Neuron (in vitro differentiated cells): ENCODE measurements around the genes C1orf232, RPS6KA1 and PIGV.

GRCh38 chr1:26154632-26155285 is 4.1 kb upstream of the FAM110D start:
- PRO-cap = unidirectional peak, plus-strand start at chr1:26154932

GRCh38 chr1:26161119-26162441 is 2.7 kb downstream of the FAM110D start:
- PRO-cap = bidirectional peak, plus-strand start at chr1:26161322, minus-strand start at chr1:26161262; bidirectional peak, plus-strand start at chr1:26161557, minus-strand start at chr1:26161550; bidirectional peak, plus-strand start at chr1:26161794, minus-strand start at chr1:26161922; unidirectional peak, minus-strand start at chr1:26162225

DNA sequence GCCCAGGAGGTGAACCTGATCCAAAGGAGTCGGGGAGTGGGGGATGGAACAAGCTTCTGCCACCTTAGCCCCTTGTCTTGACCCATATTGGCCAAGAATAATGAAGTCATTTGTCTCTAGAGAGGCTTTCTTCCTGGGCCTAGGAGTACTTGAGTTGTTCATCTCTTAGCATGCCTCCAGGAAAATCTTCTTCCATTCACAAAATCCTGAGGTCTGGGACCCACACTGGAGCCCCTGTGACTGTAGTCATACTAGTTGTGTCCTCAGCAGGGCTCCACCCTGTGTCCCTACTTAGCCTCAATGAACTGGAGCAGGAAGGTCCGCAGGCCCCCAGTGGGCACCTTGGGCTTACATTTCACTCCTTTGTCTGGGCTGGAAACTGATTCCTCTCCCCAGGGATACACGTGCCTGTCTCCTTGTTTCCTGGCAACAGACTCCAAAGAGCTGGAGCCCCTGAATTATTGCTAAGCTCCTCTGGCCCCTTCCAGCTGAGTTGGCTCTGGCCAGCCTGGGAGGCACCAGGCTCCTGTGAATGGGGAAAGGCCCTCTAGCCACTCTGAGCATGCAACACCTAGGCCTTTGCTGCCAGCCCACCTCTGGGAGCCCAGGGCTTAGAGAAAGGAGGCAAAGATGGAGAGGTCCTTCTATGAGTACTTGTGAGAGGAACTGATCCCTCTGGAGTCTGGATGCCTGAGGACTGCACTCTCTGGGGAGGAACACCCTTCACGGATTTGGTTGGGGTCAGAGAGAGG is at the start of gene C1orf232:
Gene C1orf232, minus strand, starts transcription at position 307 of the 752 bp plus-strand sequence.
- PRO-cap = no peak

DNA sequence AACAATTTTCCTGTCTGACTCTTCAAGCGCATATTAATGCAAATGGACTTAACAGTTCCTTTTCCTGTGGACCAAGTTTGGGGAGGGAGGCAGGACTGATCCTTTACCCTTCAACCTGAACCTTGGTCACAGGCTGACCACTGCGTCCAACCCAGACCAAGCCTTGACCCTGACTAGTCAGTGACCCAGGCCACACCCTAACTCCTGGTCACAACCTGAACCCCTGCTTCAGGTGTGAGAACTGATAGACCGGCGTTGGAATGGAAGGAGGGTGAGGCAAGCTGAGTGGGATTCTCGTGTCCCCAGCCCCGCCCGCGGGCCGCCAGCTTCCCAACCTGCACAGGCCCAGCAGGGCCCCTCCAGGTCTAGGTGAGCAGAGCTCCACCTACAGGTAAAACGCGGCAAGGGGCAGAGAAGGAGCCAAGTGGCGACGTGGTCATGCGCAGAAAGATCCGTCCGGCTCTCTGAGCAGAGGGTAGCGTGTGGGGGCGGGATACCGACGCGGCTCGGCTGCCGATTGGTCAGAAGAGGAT is 372 bp upstream of the CEP85 start:
- PRO-cap = bidirectional peak, plus-strand start outside the sequence, minus-strand start at position 359 of the sequence

DNA sequence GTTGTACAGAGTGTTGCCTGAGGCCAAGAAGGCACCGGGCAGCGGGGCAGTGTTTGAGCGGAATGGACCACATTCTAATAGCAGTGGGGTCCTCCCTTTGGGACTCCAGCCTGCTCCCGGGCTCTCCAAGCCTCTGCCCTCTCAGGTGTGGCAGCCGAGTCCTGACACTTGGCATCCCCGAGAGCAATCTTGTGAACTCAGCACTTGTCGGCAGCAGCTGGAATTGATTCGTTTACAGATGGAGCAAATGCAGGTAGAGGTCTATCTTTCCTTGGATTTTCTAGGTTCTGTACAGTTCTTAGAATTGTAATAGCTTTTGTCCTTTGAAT is 21.6 kb downstream of the CEP85 start:
- PRO-cap = no peak

DNA sequence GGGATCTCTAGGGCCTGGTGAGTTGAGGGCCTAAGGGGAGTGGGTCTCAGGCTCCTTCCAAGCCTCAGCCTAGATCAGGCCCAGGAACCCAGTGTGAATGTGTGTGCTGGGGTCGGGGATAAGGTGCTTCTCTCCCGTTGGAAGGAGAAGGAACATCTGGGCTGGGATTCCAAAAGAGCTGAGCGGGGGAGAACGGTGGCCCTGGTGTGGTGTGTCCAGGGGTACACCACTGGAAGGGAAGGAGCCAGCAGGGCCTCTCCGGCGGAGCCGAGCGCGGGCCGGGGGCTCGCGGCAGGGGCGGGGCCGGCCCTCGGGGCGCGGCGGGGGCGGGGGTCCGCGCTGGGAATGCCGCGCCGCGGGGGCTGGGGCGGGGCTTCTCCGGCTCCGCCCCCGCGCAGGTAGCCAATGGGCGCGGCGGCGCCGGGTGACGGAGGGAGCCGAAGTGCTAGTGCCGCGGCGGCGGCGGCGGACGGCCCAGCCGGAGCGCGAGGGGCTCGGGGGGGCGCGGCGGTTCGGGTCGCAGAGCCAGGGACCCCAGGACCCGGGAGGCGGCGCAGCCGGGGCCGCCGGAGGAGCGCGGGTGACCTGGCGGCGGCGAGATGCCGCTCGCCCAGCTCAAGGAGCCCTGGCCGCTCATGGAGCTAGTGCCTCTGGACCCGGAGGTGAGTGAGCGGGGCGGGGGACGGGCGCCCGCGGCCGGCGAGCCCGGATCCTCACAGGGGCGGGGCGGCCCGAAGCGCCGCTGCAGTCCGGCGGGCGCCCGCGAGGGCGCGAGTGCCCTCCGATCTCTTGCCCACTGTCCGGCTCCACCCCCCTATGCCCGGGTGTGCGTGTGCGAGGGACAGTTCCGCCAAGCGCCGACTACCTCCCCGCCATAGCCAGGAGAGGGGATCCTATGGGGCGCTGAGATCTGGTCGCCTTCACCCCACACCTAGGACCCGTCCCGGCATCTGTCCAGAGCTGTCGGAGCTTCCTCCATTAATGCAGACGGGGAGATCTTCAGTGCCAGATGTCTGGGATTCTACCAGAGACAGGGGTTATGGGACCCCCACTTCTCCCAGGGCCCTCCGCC is at the start of gene RPS6KA1:
Gene RPS6KA1, plus strand, starts transcription at position 440 of the 1,072 bp plus-strand sequence.
- PRO-cap = bidirectional peak, plus-strand start at position 440 of the sequence, minus-strand start at position 287 of the sequence; bidirectional peak, plus-strand start at position 745 of the sequence, minus-strand start at position 649 of the sequence

DNA sequence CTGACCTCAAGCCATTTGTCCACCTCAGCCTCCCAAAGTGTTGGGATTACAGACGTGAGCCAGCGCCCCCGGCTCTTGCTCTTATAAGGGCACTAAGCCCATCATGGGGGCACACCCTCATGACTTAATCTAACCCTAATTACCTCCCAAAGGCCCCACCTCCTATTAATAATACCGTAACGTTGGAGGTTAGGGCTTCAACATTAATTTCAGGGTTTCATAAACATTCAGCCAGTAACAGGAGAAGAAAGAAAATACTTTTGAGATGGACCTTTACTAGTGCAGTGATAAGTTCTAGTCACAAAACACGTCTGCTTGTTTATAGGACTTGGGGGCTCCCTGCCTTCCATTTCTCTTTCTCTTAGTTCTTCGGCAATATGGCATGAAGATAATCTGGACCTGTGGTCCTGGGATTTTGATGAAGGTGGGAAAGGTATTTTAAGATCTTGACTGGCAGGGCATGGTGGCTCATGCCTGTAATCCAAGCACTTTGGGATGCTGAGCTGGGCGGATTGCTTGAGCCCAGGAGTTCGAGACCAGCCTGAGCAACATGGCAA is 15.6 kb downstream of the ARID1A start:
- PRO-cap = no peak

DNA sequence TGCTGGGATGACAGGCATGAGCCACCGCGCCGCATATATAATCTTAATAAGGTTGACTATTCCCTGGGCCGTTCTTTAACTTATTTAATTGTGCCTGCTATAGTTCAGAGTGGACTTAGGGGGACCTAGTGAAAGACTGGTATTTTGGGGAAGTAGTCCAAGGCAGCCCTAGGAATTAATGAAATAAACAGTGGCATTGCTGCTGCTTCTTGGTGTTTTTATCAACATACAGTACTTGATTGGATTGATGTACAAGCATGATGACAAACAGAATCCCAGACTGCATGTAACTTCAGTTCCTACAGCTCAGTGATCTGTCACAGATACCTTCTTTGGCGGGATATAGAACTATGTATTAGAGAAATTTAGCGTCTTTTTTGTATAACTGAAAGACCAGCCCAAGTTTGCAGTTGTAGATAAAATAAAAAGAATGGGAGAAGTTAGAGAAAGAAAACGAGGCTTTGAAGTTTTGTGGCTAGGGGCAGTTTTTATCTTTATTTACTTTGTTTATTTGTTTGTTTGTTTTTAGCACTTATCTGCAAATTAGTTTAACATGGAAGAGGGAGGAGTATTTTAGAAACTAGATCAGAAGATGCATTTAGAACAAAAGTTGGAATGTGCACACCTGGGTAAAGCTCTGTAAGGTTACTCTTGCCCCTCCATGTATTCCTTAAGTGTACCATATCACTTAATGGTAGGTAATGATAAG is 19.0 kb downstream of the ARID1A start:
- PRO-cap = no peak

- PRO-cap = no peak
Measured at GRCh38 chr1:26740506-26741528, 45.0 kb downstream of the ARID1A start.

GRCh38 chr1:26766014-26766706 is 21.6 kb upstream of the PIGV start:
- PRO-cap = no peak

GRCh38 chr1:26771755-26772686 is 15.7 kb upstream of the PIGV start:
- PRO-cap = no peak

- PRO-cap = bidirectional peak, plus-strand start at chr1:26787952, minus-strand start at chr1:26787872; bidirectional peak, plus-strand start at chr1:26788476, minus-strand start at chr1:26788483
Measured at GRCh38 chr1:26787830-26789009, at the start of gene PIGV. TSS of gene PIGV (plus strand) at chr1:26787950.

GRCh38 chr1:26832285-26832976 is 5.9 kb downstream of the ZDHHC18 start:
- PRO-cap = no peak

- PRO-cap = bidirectional peak, plus-strand start at chr1:26856497, minus-strand start at chr1:26856277; bidirectional peak, plus-strand start at chr1:26856828, minus-strand start at chr1:26856695
Measured at GRCh38 chr1:26856121-26856945, 6.6 kb upstream of the SFN start.

DNA sequence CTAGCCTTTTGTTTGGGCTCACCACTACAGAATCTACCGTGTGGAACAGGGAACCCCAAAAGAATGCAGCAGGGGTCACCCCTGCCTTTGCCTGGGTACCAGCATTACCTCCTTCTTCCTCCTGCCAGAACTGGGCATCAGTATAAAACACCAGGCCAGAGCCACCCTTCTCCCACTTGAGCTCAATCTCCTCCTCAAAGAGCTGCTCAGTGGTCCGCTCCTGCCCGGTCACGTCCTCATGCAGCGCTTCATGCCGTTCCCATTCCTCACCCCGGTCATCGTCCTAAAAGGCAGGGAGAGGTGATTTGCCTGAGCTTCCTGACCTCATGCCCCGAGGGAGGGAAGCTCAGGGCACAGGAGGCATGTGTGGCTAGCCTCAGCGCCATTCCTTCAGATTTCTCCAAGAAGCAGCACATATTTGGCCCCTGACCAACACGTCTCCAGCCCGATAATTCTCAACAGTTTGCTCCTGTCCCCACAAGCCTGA is 4.1 kb upstream of the GPN2 start:
- PRO-cap = no peak

- PRO-cap = no peak
Measured at GRCh38 chr1:26913274-26913743, 466 bp downstream of the NR0B2 start.

DNA sequence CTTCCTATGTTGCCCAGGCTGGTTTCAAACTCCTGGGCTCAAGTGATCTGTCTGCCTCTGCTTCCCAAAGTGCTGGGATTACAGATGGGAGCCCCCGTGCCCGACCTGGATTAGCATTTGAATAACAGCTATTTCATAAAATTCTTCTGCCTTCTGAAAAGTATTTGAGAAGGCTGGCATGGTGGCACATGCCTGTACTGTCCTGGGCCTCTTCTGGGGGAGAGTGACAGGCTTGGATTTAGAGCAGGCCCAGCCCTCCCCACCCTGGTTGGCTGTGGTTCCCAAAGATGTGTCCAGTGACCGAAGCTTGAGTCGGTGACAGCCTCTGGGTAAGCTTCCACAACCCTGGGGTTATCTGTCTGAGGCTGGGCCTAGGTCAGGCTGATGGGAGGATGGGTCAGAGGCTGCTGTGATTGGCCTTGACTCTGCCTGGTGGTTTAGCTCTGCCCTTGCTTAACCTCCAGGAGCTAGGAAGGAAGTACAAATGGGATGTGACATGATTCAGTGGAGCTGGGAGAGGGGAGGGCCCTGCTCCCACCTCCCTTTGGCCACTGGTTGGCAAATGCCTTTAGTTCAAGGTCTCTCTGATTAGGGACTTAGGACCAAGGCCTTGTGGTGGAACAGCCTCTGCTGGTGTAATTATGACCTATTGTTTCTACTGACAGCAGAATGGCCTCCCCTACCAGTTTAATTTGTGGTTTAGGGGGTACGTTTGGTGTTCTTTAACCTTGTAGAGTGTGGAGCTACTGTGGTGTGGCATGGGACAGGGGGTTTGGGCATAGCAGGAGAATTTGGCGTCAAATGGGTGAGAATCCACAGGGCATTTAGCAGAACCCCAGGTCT is 16.5 kb downstream of the NUDC start:
- PRO-cap = no peak

DNA sequence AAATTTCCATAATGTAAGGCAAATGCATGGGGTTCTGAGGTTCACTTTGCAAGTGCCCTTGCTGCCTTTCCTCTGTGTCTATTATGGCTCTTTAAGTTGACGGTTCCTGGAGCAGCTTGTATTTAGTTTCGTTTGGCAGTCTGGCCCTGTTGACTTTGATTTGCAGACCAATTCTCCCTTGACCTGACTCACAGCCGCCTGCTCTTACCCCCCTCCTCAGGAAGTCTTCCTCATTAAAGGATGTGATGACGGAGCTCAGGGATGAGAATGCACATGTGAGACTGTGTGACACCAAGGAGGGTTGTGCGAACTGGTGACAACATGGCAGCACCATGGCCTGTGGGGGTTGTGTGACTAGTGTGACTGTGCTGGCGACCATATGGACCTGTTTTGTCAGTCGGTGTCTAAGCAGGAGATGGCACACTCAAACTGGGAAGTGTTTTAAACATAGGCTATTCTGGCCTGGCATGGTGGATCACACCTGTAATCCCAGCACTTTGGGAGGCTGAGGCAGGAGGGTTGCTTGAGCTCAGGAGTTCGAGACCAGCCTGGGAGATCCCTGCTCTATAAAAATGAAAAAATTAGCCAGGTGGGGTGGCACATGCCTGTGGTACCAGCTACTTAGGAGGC is 7.3 kb downstream of the TRNP1 start:
- PRO-cap = no peak

DNA sequence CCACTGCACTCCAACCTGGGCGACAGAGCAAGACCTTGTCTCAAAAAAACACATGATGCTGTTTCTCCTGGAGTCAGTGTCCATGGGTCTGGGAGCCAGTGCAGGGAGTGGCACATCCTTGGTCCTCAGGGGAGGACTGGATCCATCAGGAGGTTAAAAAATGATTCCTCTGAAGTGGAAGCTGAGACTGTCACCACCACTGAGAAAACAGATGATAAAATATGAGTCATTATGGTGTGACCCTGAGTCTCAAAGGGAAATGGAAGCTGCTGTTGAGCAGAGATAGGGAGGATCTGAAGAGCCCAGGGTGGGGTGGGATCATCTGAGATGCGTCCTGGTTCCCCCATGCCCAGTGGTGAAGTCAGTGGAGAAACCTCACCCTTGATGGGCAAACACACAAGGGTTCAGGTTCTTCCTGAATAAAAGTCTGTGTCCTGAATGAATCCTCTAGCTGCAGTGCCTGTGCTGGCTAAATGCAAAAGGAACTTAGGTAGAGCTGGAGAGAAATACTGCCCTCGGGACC is 61.6 kb upstream of the TENT5B start:
- PRO-cap = no peak

DNA sequence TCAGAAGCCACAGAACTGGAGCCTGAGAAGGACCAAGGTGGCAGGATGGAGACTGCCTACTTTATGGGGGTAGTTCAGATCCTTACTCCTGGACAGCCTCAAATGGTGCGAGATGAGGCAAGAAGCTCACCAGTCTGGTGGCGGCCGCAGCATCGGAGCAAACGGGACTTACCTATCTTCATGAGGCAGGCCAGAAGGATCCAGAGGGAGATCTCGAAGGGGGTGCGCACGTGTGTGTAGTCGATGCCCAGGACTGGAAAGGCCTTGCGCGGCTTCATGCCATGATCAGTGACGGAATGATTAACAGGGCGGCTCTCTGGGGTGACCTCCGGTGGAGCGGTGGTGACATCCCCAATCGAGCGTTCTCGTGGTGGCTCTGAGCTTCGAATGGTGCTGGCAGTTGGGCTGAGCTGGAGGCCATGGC is 1.1 kb downstream of the SLC9A1 start:
- PRO-cap = no peak